H7 (cell line): ENCODE results near the gene TMEM63C.

DNA sequence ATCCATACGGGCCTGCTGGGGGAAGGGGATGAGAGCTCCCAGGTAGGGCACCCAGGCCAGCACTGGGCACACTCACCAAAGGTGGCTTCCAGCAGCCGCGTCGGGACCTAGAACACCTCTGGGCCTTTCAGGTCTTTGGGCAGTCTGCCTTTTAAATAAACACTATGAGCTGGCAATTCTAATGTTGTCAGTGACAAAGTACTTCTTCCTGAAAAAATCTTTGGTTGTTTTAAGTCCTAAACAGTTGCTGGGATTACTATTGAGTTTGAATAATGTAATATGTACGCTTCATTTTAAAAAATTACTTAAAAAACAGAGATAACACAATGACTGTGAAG is 13.7 kb downstream of the FOS start:
- RAMPAGE, long total RNA, result no peak

DNA sequence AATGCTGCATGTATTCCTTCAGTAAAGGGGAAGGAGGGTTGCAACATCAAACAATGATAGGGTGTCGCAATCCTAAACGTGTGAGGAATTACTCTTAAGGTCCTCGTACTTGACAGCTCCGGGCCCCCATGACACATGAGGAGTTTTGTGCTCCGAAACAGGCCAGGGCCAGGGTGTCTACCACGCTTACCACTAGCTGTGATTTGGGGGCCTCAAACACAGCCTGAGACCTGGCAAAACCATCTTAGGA is 20.4 kb downstream of the FOS start:
- RAMPAGE, long total RNA, result no peak

GRCh38 chr14:75911856-75912544 is 69.8 kb downstream of the TGFB3 start:
- RAMPAGE, long total RNA, result no peak

- RAMPAGE, long total RNA, result no peak
Measured at GRCh38 chr14:75997905-75998619, 12.5 kb downstream of the IFT43 start.

DNA sequence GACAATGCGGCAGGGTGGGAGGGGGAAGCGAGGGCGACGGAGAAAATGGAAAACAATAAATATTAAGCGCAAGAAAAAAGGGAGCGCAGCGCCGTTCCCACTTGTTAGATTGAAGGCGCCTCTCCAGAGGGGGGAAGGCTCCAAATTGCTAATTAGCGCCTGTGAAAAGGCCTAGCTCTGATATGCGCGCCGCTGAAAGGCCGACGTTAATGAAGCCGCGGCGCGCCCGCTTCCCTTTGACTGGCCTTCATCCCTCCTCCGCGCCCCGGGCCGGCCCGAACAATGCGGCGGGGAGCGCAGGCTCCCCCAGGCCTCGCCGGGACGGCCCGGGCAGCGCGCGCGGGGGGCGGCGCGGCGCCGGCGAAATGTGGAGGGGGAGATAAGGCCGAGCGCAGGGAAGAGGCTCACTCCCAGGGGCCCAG is 13.1 kb upstream of the GPATCH2L start:
- RAMPAGE, long total RNA, result no peak

DNA sequence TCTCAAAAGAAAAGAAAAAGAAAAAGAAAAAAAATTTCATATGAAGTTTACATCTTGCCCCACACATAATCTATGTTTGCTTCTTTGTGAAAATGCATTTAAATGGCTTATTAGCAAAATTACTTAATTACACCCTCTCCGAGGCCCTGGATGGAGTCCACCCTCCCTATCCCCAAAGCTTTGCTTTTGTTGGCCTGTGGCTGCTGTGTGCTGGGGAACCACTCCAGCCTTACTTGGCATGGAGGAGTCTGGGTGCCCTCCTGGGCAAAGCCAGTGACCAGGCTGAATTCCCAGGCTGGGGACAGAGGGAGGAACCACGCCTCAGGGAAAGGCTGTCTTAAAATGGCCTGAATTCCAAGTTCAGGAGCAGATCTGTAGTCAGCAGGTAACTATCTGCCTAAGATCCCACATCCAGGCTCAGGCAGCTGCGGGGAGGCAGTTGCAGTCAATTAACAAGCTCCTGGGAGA is 11.0 kb downstream of the VASH1 start:
- RAMPAGE, long total RNA, result no peak

DNA sequence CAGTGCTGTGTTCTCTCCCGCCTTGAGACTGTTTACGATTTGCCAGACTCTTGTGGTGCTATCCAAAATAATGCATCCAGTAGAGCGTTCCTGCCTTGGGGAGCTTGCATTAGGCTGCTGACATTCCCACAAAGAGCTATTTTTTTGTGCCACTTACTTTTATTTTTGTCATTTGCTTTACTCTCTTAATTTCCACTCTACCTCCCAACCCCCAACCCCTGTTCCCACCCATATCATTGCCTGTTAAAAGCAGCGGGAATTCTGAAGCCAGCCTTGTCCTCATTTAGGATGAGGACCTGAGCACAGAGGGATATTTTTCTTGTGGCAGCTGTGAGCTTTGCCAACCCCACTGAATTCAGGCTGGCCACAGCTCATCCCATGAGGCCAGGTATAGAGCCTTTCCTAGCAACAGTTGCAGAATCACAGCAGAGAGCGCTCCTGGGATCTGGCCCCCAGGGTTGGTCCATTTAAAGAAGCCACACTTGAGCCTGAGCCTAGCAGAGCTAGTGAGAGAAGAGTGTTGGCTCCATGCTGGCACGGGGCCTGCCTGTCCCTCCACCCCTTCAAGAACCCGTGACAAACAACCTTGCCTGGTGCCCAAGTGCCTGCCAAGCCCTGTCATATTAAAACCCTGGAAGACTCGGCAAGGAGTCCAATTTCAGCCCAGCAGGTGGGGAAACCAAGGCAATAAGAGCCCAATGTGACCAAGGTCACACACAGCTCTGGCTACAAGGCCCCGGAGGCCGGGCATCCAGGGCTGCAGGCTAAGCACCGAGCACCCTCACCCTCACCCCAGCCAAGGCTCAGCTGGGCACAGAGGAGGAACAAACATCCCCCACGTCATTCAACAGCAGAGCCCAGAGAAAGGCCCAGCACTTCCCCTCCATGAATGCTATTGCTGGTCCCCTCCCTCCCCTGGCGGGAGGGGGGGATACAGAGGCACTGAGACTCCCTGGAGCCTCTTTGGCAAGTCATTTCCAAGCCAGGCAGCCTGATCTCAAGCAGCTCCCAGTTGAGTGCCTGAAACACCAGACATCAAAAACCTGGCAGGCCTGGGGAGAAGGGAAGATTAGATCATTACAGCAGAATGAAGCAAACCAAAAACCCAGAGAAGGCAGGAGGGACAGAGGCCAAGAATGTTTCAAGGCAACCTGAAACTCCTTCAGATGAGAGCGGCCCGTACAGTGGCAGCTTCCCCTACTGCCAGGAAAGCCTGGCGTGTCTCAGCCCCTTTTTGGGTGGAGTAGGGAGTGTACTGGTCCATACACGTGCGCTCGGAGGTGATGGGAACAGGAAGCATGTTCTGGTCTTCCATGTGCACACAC is 91.7 kb downstream of the LRRC74A start:
- RAMPAGE, long total RNA, result no peak

DNA sequence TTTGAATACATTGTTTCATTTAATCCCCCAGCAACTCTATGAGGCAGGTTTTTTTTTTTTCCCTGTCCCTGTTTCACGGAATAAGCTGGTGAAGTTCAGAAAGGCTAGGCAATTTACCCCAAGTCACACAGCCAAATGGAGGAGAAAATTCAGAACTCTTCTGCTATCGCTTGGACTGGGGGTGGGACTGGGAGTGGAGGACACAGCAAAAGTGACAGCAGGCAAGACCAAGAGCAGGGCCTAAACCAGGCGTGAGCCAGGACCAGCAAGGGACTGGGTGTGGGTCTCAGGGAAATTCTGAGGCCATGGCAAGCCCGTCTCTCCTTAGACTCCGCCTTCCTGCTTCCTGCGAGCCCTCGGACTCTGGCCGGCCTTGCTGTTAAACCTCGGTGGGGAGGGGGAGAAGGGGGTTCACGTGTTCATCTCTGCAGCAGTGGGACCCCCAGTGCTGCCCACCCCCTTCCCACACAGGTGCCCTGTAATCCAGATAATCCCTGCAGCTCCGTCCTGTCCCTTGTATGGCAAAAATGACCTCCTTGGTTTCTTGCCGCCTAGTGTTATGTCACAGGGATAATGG is 97.7 kb downstream of the LRRC74A start:
- RAMPAGE, long total RNA, result no peak

GRCh38 chr14:76930441-76930950 is 98.0 kb downstream of the IRF2BPL start:
- RAMPAGE, long total RNA, result no peak

DNA sequence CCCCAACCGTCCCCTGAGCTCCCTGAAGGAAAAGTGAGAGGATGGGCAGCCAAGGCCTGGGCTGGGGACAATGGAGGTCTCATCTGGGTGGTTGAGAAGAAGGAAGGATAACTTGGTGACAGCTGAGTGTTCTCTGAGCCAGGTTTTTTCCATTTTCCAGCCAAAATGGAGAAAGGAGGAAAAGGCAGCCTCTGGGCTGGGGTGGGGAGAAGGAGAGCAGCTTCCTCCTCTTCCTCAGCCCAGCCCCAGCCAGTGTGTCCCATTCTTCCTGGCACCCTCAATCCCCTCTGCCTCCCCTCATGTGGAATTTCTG is 88.7 kb downstream of the IRF2BPL start:
- RAMPAGE, long total RNA, result no peak

DNA sequence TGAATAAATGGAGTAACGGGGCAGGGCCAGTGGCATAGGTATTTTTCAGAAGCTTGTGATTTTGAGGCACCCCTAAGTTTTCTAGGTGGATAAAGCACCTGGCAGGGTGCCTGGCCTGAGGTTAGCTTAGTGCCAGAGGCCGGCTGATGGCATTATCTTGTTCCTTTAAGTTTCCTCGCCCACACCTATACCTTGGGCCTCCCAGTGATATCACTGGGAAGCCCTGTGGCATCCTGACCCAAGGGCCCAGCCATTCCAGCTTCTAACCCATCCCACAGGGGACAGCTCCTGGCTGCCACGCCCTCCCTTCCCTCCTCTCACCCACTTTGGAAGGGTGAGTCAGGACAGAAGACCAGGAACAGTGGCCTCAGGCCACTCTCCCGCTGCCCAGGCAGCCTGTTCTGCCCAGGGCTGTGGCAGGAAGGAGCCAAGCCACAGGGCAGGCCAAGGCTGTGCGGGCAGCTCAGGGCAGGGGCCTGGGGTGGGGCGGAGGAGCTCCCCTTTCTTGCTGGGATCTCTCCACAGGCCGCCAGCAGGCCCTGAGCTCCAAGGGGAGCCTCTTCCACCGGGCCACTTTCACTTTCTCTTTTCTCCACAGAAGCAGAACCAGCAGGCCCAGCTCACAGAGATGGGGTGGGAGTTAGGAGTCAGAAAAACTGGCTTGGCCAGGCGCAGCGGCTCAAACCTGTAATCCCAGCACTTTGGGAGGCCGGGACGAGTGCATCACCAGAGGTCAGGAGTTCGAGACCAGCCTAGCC is 75.1 kb downstream of the IRF2BPL start:
- RAMPAGE, long total RNA, result no peak

DNA sequence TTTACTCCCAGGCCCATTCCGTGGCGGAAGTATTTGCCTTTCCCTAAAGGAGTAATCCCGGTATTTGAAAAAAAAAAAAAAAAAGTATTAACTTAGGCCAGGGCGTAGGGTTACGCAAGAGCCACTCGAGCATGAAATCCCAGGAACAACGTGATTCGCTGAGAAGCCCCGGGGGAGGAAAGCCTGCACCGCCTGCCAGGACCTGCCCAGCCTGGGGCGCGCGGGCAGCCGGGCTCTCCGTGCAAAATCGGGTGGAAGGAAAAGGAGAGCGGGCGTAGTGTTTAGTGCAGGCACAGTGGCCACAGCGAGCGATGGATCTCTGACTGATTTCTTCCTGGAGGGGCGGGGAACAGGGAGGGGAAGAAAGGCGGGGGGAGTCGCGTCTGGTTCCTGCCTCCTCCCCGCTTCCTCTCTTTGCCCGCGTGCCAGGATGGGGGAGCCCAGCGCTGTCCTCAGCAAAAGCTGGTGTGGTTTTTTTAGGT is 4.8 kb upstream of the IRF2BPL start:
- RAMPAGE, long total RNA, result no peak

DNA sequence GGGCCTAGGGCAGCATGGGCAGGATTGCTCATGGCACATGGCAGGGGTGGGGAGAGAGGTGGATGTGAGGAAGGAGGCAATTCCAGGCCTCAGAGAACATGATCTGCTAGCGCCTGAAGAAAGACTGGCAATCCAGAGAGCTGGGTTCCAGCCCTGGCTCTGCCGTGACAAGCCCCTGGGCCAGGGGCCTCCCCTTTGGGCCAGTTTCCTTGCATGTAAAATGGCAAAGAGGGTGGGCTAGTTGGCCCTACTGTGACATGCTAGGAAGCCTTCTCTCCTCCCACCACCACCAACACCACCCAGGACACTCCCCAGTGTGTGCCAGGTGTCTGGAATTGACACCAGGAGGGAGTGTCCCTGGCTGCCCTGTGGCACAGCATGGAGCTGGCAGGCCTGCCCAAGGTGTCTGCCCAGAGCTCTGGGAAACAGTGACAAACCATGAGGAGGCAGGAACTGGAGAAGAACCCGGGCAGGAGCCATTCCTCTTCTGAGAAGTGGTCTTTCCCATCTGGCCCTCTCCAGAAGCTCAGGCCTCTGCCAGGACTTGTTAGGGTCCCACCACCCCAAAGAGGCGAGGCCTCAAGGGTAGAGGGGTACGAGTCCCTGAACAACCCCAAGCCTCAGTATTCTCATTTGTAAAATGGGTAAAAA is 24.1 kb upstream of the IRF2BPL start:
- RAMPAGE, long total RNA, result no peak

- RAMPAGE, long total RNA, result no peak
Measured at GRCh38 chr14:77075981-77076933, 21.8 kb upstream of the CIPC start.

DNA sequence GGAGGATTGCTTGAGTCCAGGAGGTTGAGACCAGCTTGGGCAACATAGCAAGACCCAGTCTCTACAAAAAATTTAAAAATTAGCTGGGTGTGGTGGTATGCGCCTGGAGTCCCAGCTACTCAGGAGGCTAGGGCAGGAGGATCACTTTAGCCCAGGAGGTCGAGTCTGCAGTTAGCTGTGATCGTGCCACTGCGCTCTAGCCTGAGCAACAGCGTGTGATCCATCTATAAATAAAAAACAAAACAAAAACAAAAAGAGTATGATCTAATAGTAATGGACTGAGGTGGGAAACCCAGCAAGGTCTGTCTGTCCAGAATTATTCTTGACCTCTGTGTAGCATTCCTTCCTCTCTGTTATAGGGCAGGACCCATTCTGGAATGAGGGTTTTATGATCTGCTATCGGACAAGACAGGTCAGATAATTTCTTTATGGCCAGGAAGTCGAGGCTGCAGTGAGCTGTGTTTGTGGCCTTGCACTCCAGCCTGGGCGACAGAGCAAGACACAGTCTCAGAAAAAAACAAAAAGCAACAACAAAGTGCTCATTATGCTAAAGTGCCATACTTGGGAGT is 3.9 kb downstream of the CIPC start:
- RAMPAGE, long total RNA, result no peak

GRCh38 chr14:77158169-77158571 is 16.6 kb upstream of the ZDHHC22 start:
- RAMPAGE, long total RNA, result no peak

DNA sequence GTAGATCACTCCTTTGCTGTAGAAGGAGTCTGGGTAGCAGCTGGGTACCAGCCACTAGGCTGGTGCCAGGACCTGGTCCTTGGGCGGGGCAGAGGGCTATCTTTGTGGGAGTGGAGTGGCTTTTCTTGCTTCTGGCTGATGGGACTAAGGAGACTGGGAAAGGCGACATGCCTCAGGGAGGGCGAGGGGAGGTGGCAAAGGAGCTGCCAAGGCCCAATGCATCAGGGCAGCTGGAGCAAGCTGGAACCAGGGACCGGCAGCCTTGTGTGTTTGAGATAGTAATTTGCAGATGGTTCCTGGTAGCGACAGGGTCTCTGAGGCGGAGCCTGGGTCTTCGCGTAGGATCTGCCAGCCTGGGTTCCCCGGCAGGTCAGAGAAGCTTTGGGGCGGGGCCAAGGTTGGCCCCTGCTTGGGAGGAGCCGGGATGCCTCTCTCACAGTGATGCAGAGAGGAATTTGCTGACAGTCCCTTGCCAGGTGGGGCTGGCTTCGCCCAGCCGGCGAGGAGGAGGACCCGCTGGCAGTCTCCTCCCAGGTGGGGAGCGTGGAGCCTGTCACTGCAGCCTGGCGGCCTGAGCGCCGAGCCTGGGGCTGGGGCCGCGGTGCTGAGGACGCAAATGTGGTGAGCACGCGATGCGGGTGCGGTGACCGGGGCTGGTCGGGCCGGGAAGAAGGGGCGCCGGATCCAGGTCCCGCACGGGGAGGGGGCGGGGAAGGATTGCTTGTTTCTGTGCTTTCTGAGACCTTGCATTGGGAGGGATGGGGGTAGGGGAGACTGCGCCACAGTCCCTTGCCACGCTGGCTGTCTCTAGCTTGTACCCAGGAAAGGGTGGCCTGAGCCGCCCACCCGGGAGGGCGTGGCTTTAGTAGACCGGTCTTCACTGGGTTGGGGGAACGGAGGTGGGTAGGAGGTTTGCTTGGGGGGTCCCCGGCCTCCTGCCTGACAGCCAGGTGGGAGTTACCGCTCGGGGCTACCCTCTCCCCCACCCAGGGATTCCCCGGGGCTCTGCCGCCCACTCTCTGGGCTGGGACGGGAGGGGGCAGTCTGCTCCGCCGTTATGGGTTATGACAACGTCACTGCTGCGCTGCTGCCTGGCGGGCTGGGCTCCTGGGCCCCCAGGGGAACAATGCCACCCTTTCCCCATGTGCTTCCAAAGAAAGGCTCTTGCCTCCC is at the start of gene TMEM63C:
Gene TMEM63C (plus strand): TSS at position 522 of the 1,173 bp plus-strand sequence.
- RAMPAGE, long total RNA, result no peak

GRCh38 chr14:77320051-77320394 is 660 bp downstream of the POMT2 start:
- RAMPAGE, long total RNA, result no peak

DNA sequence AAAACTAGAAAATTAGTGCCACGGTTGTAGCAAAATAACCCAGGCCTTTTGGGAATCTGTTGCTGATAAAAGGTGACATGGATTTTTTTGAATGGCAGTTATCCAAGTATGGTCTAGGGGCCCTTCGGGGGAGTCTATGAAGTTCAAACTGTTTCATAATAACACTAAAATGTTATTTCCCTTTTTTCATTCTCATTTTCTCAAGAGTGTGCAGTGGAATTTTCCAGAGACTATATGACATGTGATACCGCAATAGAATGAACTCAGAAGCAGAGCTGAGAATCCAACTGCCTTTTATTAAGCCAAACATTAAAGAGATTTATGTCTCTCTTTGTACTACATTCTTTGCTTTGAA is 26.9 kb downstream of the GSTZ1 start:
- RAMPAGE, long total RNA, result no peak

GRCh38 chr14:78013395-78013884 is 156.7 kb upstream of the NRXN3 start:
- RAMPAGE, long total RNA, result no peak